Fibroblast of villous mesenchyme (primary cell): ENCODE results near the genes SWSAP1 and ZNF625.

DNA sequence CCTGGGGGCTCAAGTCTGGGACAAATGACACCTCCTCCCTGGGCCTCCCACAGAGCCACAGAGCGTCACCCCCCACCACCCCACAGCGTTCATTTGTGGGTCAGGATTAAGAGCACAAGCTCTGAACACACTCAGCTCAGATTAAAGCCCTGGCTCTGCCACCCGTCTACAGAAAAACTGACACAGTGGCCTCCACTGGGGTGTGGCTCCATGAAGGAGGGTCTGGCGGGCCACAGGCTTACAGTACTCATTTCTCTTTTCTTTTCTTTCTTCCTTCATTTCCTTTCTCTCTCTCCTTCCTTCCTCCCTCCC, 16.3 kb downstream of the SPC24 start:
- CAGE, long polyA plus RNA = no peak

GRCh38 chr19:11201823-11203022, 4.9 kb upstream of the KANK2 start:
- CAGE, long polyA plus RNA = no peak

DNA sequence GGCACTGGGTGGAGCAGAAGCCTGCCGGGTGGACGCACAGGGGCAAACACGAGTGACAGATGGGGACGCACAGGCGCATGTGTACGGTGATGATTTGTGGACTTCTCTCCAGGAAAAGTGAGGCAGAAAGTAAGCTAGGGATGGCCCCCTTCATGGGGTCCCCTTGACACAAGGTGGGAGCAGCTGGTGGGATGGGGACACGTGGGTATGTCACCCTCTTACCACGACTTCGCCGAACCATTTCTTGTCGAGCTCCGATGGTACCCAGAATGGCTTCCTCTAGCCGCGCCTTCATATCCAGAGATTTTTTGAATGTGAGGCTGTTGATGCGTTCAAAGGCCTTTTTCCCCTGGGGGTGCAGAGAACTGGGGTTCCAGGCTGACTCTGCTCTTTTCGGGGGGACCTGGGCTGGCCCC, 18.2 kb upstream of the KANK2 start:
- CAGE, long polyA plus RNA = no peak

- CAGE, long polyA plus RNA = no peak
Measured at GRCh38 chr19:11222588-11223712, 16.5 kb upstream of the ANGPTL8 start.

GRCh38 chr19:11286454-11286914, 9.5 kb upstream of the TSPAN16 start:
- CAGE, long polyA plus RNA = no peak

DNA sequence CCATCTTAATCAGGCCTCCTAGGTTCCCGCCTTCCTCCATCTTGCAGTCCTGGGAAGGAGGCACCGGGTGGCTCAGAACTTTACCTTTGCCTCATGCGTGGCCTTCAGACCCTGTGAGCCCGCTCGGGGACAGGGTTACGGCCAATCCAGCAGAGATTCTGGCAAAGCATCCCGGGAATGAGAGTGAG, 594 bp downstream of the TMEM205 start:
- CAGE, long polyA plus RNA = no peak

- CAGE, long polyA plus RNA = no peak
Measured at GRCh38 chr19:11374322-11375369, at the start of gene SWSAP1. Gene SWSAP1, plus strand, starts transcription at chr19:11374666.

DNA sequence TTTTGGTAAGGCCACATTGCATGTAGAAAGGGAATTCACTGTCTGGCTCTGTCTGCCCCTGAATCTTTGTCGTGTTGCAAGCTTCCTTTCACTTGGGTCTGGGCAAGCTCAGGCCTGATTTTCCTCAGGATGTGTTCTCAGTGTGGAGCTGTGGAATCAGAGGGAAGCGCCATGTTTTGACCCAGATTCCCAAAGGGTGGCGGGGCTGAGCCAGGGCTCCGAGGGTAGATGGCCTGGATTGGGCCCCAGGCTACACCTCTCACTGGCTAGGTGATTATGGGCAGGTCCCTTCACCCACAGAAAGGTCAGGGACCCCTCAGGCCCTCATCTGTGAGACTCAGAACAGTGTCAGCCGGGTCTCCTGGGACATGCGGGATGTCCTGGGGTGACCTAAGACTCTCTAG, 8.7 kb downstream of the PRKCSH start:
- CAGE, long polyA plus RNA = no peak

- CAGE, long polyA plus RNA = start-site peak on the plus strand at chr19:11539875-11540010, 118 and 206 reads in 2 replicates
Measured at GRCh38 chr19:11539469-11540452, 1.1 kb downstream of the CNN1 start.

DNA sequence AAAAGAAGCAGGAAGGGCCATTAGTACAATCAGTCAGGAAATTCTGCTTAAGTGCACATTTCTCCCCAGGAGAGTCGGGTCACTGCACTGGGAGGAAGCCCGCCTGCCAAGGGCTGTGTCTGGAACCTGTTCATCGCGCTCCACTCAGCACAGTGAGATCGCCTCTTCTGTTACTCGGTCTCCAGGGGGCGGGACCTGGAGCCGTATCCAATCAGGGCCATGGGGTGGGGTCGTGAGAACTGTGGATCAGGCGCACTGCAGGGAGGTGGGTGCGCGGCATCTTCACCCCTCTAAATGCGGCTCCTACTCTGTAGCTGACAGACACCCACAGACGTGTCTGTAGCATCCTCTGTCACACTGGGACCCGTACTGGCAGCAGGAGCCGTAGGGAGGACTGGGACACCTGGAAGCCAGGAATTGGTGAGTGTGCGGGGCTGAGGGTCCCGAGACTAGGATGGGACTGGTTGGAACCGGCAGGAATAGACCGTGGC, 64.9 kb downstream of the ZNF823 start:
- CAGE, long polyA plus RNA = no peak

GRCh38 chr19:12155990-12157195, at the start of gene ZNF625:
Gene ZNF625, minus strand, starts transcription at chr19:12156734.
- CAGE, long polyA plus RNA = no peak

DNA sequence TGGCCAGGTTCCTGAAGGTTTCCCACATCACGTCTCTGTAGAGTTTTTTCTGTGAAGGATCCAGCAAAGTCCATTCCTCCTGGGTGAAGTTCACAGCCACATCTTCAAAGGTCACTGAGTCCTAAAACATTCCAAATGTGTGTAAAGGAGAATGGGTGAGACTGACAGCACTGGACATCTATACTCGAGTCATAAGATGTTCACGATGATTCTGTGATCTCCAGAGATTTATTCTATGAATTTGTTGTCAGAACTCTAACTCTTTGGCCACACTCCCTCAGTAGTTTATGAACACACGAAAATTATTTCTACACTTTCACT, 44.5 kb downstream of the ZNF44 start:
- CAGE, long polyA plus RNA = no peak

GRCh38 chr19:12296620-12296986, 1.9 kb upstream of the ZNF44 start:
- CAGE, long polyA plus RNA = no peak

GRCh38 chr19:12330094-12330910, 3.1 kb downstream of the ZNF563 start:
- CAGE, long polyA plus RNA = no peak

DNA sequence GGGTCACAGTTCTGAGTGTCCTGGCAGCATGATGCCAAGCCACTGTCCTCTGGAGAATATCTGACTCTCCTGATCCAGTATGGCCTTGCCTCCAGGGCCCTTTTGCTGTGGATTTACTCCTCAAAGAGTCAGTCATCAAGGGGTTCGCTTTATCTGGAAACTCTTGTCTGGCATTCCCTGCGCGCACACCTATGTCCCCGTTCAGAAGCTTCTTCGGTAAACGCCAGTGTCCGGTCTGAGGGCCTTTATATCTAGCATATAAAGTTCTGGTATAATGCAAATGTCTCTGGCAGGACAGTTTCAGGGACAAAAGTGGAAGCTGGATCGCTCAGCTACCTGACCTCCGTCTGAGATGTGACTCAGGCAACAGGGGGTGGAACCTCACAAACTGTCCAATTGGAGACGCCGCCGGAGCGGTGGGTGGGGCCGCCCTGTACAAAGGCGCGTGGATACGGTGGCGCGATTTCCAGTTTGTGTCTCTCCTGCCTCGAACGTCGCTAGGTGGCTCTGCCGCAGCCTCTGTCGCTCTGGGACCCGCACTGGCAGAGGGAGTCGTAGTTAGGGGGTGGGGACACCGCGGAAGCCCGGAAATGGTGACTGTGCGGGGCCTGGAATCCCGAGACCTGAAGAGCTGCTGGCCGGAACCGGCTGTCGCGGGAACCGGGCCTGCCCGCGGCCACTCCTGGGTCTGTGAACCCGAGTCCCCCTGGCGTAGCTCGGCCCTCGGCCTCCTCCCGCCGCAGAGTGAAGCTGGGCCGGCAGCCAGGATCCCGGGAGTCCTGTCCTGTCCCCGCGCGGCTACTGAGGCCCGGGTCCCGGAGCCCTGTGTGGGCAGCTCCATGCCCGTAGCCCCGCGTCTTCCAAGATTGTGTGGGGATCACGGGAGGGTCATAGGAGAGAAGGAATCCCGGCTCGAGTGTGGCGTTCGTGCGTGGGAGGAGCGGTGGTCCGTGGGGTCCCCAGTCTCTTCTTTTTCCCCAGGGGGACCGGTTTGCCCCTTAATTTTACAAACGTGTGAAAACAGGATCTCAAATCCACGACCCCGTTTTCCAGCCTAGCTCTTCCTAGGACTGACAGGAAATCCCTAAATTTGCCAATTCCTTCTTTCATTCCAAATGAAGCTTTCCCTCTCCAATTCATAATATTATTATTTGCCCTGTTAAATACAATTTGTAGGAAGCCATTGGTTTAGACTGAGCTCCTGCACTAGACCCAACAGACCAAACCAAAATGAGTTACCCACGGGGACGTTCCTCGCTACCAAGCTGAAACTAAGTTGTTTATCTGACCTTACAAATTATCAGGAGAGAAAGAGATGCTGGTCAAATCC, 10.8 kb upstream of the ZNF709 start:
- CAGE, long polyA plus RNA = no peak

GRCh38 chr19:12550139-12550465, 1.2 kb downstream of the ZNF564 start:
- CAGE, long polyA plus RNA = no peak

DNA sequence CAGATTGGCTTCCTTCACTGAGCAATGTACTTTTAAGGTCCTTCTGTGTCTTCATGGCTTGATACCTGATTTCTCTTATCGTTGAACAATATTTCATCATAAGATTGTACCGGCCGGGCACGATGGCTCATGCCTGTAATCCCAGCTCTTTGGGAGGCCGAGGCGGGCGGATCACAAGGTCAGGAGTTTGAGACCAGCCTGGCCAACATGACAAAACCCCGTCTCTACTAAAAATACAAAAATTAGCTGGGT, 4.6 kb downstream of the ZNF791 start:
- CAGE, long polyA plus RNA = no peak

DNA sequence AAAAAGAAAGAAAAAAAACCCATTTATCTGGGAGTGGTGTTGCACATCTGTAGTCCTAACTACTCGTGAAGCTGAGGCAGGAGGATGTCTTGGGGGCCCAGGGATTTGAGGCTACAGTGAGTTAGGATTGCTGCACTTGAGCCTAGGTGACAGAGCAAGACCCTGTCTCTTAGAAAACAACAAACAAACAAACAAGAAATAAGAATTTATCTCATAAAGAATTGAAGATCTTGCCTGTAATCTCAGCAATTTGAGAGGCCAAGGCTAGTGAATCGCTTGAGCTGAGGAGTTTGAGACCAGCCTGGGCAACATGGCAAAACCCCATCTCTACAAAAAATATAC, 12.2 kb downstream of the ZNF791 start:
- CAGE, long polyA plus RNA = no peak

DNA sequence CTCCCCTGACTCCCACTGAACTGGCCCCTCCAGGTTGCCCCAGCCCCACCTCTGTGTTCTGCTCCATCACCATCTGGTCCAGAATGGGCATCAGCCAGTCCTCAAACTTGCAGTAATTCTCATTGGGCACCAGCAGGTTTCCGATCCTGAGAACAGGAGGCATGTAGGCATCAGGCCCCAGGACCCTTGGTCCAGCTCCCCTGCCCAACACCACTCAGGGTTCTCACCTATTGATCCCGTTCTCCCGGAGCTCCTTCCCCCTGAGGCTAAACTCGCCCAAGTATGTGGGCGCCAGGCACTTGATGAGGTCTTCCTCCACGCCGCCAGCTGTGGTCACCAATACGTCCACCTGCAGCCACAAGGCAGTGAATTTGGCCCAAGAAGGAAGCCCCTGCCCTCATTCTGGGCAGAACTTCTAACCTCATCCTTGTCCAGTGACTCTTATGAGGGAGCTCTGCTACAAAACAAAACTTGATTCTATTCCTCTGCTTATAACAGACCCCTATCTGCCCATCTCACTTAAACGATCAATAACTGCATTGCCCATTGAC, 2.0 kb downstream of the DHPS start:
- CAGE, long polyA plus RNA = no peak

GRCh38 chr19:12702779-12703210, 6.4 kb upstream of the FBXW9 start:
- CAGE, long polyA plus RNA = no peak